Heart (tissue), 3 donors: ENCODE results near the genes GABRE, ZFP92 and SLC6A8.

GRCh38 chrX:150213145-150213848 lies 149.8 kb upstream of the MAMLD1 start:
- RAMPAGE, long total RNA, 2 experiments: no peak in any of the 2 experiments

DNA sequence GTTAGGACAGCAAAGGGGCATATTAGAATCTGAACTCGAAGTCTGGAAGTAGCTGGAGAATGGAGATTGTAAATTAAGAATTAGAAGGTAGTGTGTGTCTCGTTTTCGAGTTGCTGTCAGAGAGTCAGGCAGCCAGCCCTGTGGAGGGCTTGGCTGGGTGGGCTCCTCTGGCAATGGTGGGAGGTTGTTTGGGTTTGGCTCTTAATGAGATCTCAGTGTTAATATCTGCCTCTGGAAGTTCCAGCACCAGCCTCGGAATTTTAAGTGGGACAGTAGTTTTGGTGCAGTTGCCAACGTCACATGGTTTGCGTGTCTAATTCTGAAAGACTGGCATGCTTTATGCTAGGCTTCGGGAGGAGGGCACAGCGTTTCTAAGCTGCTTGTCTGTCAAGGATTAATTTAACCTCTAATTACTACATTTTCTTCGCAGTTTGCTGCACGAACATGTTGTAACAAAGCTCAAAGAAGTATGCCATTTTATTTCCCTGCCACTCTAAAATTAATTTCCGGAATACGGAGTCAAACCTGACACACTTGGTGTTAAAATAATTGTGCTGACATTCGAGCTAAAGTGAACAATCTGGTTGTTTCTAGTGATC lies 9.2 kb downstream of the MAMLD1 start:
- RAMPAGE, long total RNA, 2 experiments: no peak in any of the 2 experiments

DNA sequence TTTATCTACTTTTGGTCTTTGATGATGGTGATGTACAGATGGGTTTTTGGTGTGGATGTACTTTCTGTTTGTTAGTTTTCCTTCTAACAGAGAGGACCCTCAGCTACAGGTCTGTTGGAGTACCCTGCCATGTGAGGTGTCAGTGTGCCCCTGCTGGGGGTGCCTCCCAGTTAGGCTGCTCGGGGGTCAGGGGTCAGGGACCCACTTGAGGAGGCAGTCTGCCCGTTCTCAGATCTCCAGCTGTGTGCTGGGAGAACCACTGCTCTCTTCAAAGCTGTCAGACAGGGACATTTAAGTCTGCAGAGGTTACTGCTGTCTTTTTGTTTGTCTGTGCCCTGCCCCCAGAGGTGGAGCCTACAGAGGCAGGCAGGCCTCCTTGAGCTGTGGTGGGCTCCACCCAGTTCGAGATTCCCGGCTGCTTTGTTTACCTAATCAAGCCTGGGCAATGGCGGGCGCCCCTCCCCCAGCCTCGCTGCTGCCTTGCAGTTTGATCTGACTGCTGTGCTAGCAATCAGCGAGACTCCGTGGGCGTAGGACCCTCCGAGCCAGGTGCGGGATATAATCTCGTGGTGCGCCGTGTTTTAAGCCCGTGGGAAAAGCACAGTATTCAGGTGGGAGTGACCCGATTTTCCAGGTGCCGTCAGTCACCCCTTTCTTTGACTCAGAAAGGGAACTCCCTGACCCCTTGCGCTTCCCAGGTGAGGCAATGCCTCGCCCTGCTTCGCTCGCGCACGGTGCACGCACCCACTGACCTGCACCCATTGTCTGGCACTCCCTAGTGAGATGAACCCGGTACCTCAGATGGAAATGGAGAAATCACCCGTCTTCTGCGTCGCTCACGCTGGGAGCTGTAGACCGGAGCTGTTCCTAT lies 57.7 kb downstream of the MAMLD1 start:
- RAMPAGE, long total RNA, 2 experiments: no peak in any of the 2 experiments

DNA sequence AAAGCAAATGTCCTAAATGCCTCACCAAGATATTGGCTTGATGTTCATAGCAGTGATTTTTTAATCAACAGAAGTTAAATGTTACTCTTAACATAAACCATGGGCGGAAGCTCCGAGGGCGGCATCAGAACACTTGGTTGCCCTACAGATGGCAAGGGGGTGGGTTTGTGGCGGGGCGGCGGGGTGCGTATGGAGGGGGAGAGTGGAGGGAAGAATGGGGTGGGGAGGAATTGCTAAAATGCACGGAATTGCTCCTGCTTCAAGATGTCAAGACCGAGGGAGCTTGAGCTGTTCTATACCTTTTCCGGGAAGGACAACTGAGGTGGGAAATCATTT lies 480 bp upstream of the MTMR1 start:
- RAMPAGE, long total RNA, 2 experiments: no peak in any of the 2 experiments

DNA sequence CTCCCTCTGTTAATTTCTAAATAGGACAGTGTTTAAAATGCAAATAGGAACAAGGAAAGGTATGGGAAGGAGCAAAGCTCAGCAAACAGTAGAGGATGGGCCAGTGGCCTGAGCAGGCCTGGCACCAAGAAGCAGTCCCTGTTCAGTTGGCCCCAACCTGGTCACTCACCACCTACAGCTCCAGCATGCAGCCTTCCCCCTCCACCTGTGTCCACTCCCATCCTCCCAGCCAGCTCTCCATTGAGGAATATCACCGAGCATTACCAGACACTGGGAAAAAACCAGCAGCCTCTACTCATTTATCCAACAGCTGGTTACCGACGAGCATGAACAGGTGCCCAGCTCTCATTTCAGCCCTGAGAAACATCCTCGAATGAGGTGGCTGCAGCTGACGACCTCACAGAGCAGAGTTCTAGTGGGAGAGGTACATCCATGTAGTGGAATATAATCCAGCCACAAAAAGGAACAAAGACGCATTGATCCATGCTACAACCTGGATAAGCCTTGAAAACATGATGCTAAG lies 25.6 kb downstream of the CD99L2 start:
- RAMPAGE, long total RNA, 2 experiments: no peak in any of the 2 experiments

DNA sequence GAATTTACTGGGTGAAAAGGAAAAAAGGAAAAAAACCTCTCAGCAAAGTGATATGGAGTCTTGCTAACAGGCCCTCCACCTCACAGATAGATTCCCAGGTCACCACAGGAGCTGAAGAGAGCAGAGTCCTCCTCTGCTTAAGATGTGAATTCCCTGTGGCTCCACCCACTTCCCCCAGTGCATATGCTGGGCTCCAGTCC lies 25.1 kb upstream of the PASD1 start:
- RAMPAGE, long total RNA, 2 experiments: no peak in any of the 2 experiments

DNA sequence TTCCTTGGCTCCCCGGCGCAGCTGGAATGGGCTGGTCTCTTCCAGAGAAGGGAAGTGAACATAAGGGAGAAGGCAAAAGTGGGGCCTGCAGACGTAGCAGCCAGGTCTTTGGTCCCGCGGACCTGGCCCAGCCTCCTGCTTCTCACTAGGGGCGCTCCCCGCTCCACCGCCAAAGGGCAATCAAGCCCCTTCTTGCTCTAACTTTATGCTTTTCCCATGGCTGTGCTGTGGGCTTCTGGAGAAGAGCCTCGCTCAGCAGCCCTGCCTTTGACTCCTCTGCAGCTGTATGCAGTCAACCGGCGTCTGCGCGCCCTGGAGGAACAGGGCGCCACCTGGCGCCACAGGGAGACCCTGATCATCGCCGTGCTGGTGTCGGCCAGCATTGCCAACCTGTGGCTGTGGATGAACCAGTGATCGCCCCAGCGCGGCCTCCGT lies 6.5 kb downstream of the FATE1 start:
- RAMPAGE, long total RNA, 2 experiments: no peak in any of the 2 experiments

- RAMPAGE, long total RNA, 2 experiments: no peak in any of the 2 experiments
These were observed 54.6 kb downstream of the CNGA2 start for GRCh38 chrX:151789191-151789586.

- RAMPAGE, long total RNA, 2 experiments: start-site peak on the minus strand in 1 of 2 experiments, at chrX:151974675-151974682 at its widest, 203 reads per replicate
These were observed at the start of gene GABRE for GRCh38 chrX:151973907-151975098. GABRE (minus strand) TSS chrX:151974676.

DNA sequence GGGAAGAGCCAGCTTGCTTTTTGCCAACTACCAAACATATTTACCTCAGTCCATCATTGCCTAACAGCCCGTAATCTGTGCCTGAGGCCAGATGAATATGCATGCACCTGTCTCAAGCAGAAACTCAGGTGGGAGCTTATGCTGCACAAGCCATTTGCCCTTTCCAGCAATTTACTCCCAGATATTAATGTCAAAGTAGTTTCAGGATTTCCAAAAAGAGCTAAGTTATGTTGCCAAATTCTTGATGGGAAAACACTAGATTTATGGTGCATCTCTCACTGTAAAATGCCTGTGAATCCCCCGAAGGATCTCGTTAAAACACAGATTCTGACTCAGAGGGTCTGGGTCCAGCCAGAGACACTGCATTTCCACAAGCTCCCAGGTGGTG lies 51.7 kb upstream of the GABRE start:
- RAMPAGE, long total RNA, 2 experiments: no peak in any of the 2 experiments

DNA sequence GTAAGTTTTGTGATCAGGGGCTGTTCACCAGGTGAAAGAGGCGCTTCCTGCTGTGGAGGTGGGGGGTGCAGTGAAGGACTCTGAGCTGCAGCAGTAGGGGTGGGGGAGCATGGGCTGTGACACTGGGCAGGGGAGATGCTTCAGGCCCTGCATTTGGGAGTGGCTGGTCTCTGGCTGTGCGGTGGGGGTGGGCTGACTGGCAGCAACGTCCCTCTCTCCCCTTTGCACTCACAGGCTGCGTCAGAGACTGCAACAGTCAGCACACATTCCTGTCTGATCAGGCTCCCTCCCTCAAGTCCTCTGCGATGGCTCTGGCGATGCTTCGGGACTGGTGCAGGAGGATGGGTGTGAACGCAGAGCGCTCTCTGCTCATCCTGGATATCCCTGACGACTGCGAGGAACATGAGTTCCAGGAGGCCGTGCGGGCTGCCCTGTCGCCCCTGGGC lies 27.8 kb upstream of the PNMA3 start:
- RAMPAGE, long total RNA, 2 experiments: no peak in any of the 2 experiments

DNA sequence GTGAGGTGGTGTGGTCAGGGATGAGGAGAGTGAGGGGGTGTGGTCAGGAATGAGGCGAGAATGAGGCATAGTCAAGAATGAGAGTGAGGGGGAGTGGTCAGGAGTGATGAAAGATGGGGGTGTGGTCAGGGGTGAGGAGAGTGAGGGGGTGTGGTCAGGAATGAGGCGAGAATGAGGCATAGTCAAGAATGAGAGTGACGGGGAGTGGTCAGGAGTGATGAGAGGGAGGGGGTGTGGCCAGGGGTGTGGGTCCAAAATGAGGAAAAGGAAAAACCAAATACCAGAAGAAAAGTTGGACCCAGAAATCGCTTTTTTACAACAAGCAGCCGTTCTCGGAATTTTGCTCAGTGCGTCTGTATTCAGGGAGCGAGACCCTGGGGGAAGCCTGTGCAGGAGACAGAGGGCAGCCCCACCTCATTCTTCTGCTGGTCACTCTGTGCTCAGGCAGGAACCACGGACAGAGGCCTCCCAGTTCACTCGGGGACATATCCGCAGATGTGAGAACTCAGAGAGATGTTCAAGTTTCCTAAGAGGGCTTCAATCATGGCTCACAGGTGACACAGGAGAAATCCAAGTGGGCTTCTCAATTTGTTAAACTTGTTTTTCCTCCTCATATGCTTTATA lies 39.3 kb upstream of the PWWP4 start:
- RAMPAGE, long total RNA, 2 experiments: no peak in any of the 2 experiments

GRCh38 chrX:153411031-153411704 lies at the start of gene ZFP92:
ZFP92 (plus strand) TSS chrX:153411472.
- RAMPAGE, long total RNA, 2 experiments: no peak in any of the 2 experiments

DNA sequence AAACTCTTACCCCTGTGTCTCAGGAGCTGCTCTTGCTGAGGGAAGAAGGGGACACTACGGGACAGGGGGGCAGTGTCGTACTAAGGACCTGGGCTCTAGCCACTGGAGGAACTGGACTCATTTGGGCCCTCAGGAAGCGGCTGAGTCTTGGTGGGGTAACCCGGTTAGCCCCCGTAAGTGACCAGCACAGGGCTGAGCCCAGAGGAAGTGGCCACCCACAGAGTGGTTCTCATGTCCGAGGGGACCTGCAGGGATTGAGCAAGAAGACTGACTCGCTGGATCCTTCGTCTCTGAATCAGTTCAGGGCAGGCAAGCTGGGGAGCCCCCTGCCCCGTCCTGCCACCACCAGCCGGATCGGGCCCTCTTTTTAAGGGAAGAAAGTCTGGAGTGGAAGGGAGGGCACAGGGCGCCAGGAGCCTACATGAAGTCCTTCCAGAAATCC lies 741 bp upstream of the BGN start:
- RAMPAGE, long total RNA, 2 experiments: no peak in any of the 2 experiments

GRCh38 chrX:153592912-153593380 lies 6.0 kb downstream of the CCNQ start:
- RAMPAGE, long total RNA, 2 experiments: no peak in any of the 2 experiments

GRCh38 chrX:153609680-153610304 lies 10.9 kb upstream of the CCNQ start:
- RAMPAGE, long total RNA, 2 experiments: no peak in any of the 2 experiments

GRCh38 chrX:153687373-153688545 lies at the start of gene SLC6A8:
SLC6A8 (plus strand) TSS chrX:153687926.
- RAMPAGE, long total RNA, 2 experiments: no peak in any of the 2 experiments

GRCh38 chrX:153695414-153696476 lies 8.0 kb downstream of the SLC6A8 start:
- RAMPAGE, long total RNA, 2 experiments: no peak in any of the 2 experiments

DNA sequence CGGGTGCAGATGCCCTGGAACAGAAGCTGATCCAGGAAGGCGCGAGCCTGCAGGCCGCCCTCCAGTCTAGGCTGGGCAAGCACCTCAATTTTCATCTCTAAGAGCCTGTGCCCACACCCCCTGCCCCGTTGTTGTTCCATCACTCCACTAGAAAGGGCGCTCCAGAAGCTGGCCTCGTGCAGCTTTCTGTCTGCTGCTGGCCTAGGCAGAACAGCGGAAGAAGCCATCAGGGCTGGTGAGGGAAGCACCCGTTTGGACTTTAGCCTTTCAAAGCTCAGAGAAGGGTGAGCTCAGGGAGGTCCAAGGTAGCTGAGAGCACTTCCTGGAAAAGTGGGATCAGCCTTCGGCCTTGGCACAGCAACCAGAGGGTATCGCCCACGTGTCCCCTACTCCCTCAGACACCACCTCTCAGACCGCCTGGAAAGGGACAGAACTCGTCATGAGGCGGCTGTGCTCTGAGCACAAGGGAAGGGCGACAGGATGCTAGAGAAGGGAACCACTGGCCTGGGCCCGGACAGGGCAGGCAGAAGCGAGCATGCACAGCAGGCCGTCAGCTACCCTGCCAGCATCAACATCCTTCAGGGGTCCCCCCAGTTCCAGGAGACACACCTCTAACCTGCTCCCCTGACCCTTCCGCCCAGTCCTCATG lies 11.5 kb downstream of the SLC6A8 start:
- RAMPAGE, long total RNA, 2 experiments: no peak in any of the 2 experiments

GRCh38 chrX:153703704-153704496 lies 16.2 kb downstream of the SLC6A8 start:
- RAMPAGE, long total RNA, 2 experiments: no peak in any of the 2 experiments